Right common carotid artery plus branches (tissue), 1 donor: ENCODE measurements around the genes TRPC4AP, GDF5 and CPNE1.

GRCh38 chr20:34581489-34582451, 23.3 kb downstream of the MAP1LC3A start:
- PRO-cap = no peak

DNA sequence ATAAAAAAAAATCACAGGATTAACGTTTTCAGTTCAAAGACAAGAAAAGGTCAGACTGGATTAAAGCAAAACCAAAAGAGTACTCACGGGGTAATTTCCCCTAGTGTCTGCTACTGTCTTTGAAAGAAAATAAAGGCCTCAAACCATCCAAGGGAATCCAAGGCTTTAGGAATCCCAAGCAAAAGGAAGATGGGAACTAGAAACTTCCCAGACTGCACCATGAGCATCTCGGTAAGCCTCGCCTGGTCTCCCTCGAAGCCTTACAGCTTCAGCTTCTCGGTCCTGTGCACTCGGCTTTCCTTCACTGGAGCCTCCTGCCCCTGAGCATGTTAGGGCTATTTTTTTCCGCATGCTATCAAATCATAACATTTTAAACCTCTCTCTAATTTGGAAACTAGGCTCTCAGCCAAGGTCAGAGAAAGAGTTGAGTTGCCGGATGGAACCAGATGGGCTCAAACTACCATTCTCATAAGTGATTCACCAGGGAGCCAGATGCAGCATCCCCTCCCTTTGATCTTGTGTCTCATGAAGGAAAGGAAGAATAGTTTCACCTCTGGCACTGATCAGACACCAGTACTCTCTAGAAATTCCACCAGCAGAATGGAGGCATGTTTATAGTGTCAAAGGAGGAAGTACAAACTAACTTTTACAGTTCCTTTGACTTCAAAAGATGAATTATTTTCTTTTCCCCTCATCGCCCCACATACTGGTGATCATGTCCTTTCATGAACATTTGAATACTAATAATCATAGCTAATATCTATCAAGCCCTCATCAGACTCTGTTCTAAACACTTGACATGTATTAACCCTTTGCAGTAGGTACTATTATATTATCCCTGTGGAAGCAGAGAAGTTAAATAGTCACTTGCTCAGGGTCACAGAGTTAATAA, 46.5 kb downstream of the MAP1LC3A start:
- PRO-cap = no peak

- PRO-cap = no peak
Measured at GRCh38 chr20:34888477-34888908, 12.1 kb downstream of the ACSS2 start.

DNA sequence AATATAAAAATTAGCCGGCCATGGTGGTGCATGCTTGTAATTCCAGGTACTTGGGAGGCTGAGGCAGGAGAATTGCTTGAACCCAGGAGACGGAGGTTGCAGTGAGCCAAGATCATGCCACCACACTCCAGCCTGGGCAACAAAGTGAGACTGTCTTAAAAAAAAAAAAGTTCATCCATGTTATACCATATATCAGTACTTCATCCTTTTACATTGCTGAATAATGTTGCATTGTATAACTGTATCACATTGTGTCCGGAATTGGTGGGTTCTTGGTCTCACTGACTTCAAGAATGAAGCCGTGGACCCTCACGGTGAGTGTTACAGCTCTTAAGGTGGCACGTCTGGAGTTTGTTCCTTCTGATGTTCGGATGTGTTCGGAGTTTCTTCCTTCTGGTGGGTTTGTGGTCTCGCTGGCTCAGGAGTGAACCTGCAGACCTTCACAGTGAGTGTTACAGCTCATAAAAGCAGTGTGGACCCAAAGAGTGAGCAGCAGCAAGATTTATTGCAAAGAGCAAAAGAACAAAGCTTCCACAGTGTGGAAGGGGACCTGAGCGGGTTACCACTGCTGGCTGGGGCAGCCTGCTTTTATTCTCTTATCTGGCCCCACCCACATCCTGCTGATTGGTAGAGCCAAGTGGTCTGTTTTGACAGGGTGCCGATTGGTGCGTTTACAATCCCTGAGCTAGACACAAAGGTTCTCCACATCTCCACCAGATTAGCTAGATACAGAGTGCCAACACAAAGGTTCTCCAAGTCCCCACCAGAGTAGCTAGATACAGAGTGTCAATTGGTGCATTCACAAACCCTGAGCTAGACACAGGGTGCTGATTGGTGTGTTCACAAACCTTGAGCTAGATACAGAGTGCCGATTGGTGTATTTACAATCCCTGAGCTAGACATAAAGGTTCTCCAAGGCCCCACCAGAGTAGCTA, 21.5 kb downstream of the ACSS2 start:
- PRO-cap = no peak

DNA sequence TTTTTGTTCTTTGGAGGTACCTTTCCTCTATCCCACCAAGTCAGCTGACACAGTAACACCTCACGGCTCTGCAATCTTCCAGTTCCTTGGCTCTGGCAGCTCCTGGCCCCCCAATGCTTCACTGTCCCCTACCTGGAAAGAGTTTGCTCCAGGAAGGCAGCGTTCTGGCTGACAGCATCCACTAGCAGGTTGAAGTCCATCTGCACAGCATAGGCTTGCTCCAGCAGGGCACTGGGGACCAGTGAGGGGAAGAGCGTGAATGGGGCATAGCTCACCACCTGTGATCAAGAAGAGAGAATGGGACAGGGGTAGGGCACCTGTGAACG, 9.8 kb downstream of the GSS start:
- PRO-cap = no peak

DNA sequence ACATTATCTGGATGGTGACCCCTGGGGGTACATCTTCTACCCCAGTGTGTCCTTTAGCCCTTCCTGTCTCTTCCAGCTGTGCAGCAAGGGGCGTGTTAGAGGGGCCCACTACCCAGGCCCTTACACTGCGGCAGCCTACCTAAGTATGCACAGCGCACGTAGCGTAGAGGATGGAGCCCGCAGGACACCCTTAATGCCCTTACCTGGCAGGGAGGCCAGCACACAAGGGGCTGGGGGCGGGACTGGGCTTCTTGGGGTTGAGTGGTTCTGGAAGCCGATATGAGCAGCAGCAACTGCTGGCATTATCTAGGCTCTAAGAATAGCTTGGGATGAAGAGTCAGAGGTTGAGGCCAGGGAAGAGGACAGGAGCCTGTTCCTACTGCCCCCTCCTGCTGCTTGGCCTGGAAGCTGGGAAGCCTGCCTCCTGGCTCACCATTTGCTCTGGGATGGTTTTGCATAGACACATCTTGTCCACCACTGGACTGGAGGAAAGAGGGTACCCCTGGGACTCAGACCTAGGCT, 13.0 kb downstream of the MYH7B start:
- PRO-cap = no peak

- PRO-cap = unidirectional peak, minus-strand start at chr20:35092509; bidirectional peak, plus-strand start at chr20:35092948, minus-strand start at chr20:35092796
Measured at GRCh38 chr20:35092217-35093327, at the start of gene TRPC4AP. TSS of gene TRPC4AP (minus strand) at chr20:35092807.

DNA sequence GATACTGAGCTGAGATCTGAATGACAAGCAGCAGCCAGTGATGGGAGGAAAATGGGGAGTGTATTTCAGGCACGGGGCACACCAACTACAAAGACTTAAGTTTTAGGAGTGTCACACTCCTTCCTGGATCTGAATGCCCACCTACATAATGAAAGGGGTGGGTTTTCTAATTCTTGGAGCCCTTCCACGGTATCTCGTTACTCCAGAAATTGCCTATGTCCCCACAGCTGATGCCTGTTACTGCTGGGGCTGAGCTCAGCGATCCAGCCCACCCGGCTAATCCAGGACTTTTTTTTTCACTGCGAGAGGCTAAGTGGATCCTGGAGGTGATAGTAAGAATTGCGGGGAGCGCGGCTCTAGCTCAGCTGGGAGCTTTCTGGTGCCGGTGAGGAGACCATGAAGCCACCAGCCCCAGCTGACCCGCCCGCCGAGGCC, 775 bp downstream of the EDEM2 start:
- PRO-cap = no peak

- PRO-cap = no peak
Measured at GRCh38 chr20:35278832-35279259, 924 bp upstream of the MMP24OS start.

GRCh38 chr20:35318993-35319682, 26.9 kb upstream of the FAM83C start:
- PRO-cap = no peak

- PRO-cap = bidirectional peak, plus-strand start at chr20:35438115, minus-strand start at chr20:35438082; bidirectional peak, plus-strand start at chr20:35438277, minus-strand start at chr20:35438228
Measured at GRCh38 chr20:35437983-35438417, at the start of gene GDF5. TSS of gene GDF5 (minus strand) at chr20:35438228.

GRCh38 chr20:35466397-35467242, 11.2 kb downstream of the CEP250 start:
- PRO-cap = no peak

DNA sequence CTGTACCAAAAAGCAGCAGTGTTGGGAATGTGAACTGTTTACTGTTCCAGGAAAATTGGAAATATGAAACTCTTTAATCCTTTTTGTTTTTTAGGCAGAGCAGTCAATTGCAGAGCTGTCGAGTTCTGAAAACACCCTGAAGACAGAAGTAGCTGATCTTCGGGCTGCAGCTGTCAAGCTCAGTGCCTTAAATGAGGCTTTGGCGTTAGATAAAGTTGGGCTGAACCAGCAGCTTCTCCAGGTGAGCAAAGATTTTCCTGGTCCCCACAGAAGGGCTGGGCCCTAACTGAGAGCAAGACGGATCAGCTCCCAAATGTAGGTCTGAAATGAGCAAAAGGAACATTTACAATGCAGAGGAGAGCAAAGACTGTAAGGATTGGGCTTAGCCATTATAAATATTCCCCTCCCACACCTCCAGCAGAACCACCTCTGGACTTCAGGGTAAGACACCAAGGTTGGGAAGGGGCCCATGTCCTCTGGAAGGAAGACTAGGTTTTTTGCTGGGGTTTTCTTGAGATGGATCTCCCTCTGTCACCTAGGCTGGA, 21.0 kb downstream of the CEP250 start:
- PRO-cap = no peak

- PRO-cap = no peak
Measured at GRCh38 chr20:35493298-35493627, 36.2 kb downstream of the C20orf173 start.

DNA sequence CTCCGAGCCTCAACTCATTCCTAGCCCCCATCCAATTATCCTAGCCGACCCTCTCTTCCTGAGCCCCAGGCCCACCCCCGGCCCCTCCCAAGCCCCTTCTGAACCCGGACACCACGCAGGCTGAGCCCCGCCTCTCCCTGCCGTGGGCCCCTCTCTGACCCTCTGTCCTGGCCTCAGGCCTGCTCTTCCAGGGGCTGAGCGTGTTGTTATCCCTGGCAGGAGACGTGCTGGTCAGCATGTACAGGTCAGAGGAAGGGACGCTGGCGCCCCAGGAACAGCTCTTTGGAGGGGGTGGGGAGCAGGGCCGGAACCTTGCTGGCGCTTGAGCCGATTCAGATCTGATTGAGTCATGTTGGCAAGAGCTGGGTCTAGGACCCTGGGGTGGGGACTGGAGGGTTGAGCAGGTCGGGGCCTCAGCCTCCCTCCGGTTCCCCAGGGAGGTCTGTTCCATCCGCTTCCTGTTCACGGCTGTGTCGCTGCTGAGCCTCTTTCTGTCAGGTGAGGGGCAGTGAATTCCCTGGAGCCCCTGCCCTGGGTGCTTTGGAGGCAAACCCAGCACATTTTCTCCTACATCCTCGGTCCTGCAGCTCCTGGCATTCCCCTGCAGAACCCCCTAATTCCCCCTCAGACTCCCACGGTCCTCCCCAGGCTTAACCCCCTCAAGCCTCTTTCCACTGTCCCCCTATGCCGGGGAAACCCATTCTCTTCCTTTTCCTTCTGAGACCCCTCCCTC, 1.9 kb downstream of the SPAG4 start:
- PRO-cap = bidirectional peak, plus-strand start at position 237 of the sequence, minus-strand start at position 242 of the sequence

- PRO-cap = no peak
Measured at GRCh38 chr20:35635880-35636530, 20.4 kb downstream of the SPAG4 start.

GRCh38 chr20:35664382-35665201, at the start of gene CPNE1:
TSS of gene CPNE1 (minus strand) at chr20:35664900.
- PRO-cap = bidirectional peak, plus-strand start at chr20:35665042, minus-strand start at chr20:35664895

- PRO-cap = no peak
Measured at GRCh38 chr20:35726269-35726593, 15.8 kb downstream of the RBM39 start.

DNA sequence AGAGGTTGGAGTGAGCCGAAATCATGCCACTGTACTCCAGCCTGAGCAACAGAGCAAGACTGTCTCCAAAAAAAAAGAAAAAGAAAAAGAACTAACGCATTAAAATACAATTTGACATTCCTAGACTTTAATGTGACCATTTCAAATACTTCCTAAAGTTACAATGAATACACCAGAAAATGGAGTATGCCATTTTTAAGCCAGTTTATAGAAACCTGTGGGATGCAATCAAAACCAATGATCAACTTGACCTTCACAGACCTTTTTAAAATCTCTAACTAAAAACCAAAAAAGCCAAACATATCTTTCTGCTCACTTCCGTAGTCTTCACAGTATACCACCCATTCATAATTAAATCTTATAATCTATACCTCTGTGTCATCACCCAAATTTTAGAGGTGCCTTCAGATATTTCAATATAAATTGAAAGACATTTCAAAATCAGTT, 8.5 kb downstream of the RBM39 start:
- PRO-cap = no peak

DNA sequence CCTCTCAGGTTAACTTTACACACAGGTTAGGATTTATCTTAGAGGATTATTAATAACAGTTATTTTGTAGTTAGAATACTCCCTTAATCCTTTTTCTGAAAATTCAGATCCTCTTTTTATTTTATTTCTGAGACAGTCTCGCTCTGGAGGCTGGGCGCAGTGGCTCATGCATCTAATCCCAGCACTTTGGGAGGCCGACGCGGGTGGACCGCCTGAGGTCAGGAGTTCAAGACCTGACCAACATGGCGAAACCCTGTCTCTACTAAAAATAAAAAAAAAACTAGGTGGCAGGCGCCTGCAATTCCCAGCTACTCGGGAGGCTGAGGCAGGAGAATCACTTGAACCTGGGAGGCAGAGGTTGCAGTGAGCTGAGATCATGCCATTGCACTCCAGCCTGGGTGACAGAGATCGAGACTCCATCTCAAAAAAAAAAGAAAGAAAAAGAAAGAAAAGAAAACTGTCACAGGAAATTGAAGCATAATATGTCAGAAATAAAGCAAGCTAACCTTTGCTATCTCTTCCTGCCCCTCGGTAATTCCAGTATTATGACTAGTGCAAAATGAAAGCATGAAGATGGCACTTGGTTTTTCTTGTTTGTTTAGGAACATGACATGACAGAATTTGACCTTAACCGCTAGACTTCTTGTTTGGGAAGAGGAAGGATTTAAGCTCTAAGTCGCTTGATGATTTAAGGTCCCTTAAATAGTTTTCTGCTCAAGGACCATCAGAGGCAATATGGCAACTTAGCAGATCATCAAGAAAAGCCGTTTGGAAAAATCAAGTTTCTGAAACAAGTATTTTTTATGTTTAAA, 1.8 kb upstream of the RBM39 start:
- PRO-cap = no peak